Thyroid gland (tissue), 7 donors: Measurements from ENCODE around the genes KRTAP4-16, KRTAP4-9, KRTAP4-5 and HAP1.

- PRO-cap, 2 experiments, result no peak in any of the 2 experiments
- RAMPAGE, long total RNA, 5 experiments, result no peak in any of the 5 experiments
Measured at GRCh38 chr17:41059121-41059907, 600 bp downstream of the KRTAP2-3 start.

GRCh38 chr17:41102089-41102396 is at the start of gene KRTAP4-16:
Gene KRTAP4-16 (minus strand): TSS chr17:41102209.
- PRO-cap, 2 experiments, result no peak in any of the 2 experiments
- RAMPAGE, long total RNA, 5 experiments, result no peak in any of the 5 experiments

GRCh38 chr17:41105142-41105461 is at the start of gene KRTAP4-9:
Gene KRTAP4-9 (plus strand): TSS chr17:41105389.
- PRO-cap, 2 experiments, result no peak in any of the 2 experiments
- RAMPAGE, long total RNA, 5 experiments, result no peak in any of the 5 experiments

- PRO-cap, 2 experiments, result no peak in any of the 2 experiments
- RAMPAGE, long total RNA, 5 experiments, result no peak in any of the 5 experiments
Measured at GRCh38 chr17:41149700-41149961, at the start of gene KRTAP4-5. Gene KRTAP4-5 (minus strand): TSS chr17:41149825.

- PRO-cap, 2 experiments, result no peak in any of the 2 experiments
- RAMPAGE, long total RNA, 5 experiments, result no peak in any of the 5 experiments
Measured at GRCh38 chr17:41178354-41178655, 284 bp upstream of the KRTAP4-2 start.

- PRO-cap, 2 experiments, result no peak in any of the 2 experiments
- RAMPAGE, long total RNA, 5 experiments, result no peak in any of the 5 experiments
Measured at GRCh38 chr17:41308172-41308912, 767 bp downstream of the KRTAP16-1 start.

- PRO-cap, 2 experiments, result peak in 2 of 2 experiments; most common plus-strand start chr17:41497034 (in 1)
- RAMPAGE, long total RNA, 5 experiments, result no peak in any of the 5 experiments
Measured at GRCh38 chr17:41496576-41497392, 7.1 kb upstream of the KRT36 start.

GRCh38 chr17:41532766-41533347 is 4.7 kb upstream of the KRT19 start:
- PRO-cap, 2 experiments, result no peak in any of the 2 experiments
- RAMPAGE, long total RNA, 5 experiments, result no peak in any of the 5 experiments

DNA sequence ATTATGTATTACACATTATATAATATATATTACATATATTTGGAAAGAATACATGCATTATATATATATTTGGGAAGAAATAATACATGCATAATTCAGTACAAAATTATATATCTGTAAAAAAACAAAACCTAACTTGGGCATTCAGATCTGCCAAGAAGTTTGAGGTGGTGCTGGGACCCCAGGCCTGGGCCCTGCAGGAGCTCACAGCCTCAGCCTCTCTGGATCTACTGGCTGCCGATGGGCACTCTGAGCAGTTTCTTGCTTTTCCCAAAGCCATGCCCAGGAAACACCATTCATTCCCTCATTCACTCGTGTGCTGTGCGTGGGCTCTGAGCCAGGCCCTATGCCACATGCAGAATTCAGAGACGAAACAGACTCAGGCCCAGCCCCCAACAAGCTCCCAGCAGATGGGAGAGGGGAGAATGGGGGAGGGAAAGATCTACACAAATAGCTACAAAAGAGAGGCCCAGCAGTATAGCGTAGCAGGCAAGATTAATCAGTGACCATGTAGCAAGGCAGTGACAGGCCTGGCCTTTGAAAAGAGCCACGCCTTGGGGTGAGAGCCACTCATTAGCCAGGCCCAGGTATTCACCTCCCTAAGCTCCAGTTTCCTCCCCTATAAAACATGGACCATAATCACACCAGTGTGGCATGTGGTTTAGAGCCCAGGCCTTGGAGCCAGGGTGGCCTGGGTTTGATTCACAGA is 16.2 kb upstream of the KRT19 start:
- PRO-cap, 2 experiments, result no peak in any of the 2 experiments
- RAMPAGE, long total RNA, 5 experiments, result no peak in any of the 5 experiments

DNA sequence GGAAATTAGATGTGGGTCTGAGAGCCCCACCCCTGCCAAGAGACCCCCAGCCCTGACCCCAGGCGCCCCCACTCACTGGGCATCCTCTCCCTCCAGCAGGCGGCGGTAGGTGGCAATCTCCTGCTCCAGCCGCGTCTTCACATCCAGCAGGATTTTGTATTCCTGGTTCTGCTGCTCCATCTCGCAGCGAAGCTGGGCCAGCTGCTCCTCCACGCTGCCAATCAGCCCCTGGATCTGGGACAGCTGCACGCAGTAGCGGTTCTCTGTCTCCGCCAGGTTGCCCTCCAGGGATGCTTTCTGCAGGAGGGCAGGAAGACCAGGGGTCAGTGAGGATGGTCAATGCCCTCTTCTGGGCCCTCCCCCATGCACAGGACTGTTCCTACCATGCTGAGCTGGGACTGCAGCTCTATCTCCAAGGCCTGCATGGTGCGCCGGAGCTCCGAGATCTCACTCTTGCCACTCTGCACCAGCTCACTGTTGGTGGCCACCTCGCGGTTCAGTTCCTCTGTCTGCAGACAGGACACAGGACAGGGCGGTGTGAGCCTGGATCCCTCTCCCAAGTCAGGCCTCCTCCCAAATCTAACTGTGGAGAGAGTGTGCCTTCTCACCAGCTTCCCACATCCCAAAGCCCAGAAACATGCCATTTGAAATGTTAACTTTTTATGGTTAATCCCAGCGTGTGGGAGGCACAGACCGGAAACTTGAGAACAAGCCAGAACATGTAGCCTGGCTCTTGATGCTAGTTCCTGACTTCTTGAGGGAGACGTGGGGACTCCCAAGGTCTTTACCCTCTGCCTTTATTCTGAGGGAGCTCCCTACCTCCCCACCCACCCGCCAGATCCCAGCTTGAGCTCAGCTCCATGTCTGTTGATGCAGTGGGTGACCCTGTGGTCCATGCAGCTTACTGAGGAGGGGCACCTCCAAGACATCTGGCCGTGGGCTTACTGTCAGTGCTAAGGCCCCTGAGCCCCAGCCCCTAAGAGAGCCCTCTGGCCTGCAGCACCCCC is 3.5 kb downstream of the KRT17 start:
- PRO-cap, 2 experiments, result no peak in any of the 2 experiments
- RAMPAGE, long total RNA, 5 experiments, result no peak in any of the 5 experiments

DNA sequence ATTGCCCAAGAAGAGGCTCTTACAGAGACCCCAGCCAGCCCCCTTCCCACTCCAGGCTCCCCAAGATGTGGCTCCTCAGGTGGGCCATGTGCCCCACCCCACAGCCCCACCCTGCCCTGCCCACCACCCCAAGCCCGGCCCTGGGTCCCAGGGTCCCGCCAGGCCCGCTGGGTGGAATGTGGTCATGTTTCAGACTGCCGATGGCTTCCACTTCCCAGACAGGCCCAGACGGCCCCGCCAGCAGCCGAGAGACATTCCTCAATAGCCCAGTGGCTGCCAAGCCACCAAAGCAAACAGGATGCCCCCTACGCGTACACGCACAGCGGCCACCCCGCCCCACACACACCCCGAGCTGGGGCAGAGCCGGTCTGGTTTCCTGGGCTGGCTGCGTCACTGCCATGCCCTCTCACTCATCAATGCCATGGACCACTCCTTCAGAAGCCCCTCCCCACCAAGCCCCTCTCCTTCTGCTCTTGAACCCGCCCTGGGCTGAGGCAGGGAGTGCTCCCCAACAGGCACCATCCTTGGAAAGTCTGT is 1.2 kb upstream of the KRT17 start:
- PRO-cap, 2 experiments, result no peak in any of the 2 experiments
- RAMPAGE, long total RNA, 5 experiments, result no peak in any of the 5 experiments

GRCh38 chr17:41693372-41693729 is 4.7 kb downstream of the EIF1 start:
- PRO-cap, 2 experiments, result no peak in any of the 2 experiments
- RAMPAGE, long total RNA, 5 experiments, result no peak in any of the 5 experiments

DNA sequence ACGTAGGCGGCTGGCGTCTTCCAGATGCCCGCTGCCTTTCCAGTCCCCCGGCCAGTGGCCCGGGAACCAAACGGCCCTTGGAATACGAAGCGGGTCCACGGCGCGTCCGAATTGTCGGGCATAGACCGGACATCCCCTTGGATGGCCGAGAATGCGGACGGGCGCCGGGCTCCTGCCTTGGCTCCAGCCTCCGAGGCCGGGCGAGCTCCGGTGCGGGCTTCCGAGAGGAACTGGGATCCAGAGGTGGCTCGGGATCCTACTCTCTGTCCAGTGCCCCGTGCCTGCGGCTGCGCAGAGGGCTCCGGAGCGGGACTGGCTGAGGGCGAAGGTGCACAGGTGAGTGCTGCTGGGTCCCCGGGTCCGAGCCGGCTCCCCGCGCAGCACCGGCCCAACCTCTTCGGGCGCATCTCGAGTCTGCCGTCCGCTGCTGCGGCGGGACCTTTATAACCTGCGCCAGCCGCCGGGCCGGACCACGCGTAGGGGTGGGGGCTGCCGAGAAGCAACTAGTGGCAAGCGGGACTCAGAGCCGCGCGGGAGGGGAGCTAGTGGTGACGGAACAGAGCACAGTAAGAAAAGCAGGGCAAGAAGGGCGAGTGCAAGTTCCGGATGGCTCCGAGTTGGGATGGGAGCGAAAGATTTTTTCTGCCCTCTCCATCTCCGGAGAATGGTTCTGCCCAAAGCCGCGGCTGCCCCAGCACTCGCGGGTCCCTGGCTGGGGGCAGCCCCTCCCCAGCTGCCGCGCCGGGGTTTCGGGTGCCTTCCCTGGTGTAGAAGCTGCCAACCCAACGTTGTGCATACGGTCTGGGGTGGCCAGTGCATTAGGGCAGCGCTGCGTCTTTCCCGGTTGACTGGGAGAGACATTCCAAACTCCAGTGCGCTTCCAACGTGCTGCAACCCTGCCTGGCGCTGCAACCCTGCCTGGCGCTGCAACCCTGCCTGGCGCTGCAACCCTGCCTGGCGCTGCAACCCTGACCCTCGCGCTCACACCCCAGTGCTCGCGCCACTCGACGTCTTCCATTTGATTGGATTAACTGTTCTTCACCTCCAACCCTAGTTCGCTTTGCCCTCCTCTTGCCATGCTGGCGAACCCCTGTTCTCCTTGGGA is at the start of gene HAP1:
Gene HAP1, minus strand, starts transcription at position 416 of the 1,105 bp plus-strand sequence.
- PRO-cap, 2 experiments, result peak in 2 of 2 experiments; most common plus-strand start position 569 of the sequence (in 1); most common minus-strand start position 416 of the sequence (in 1)
- RAMPAGE, long total RNA, 5 experiments, result start-site peak on the minus strand in 4 of 5 experiments, centred at positions 417 to 419 of the sequence, 22 to 191 reads per replicate

- PRO-cap, 2 experiments, result peak in 2 of 2 experiments; most common plus-strand start chr17:41772398 (in 2)
- RAMPAGE, long total RNA, 5 experiments, result no peak in any of the 5 experiments
Measured at GRCh38 chr17:41771623-41772499, 14.7 kb downstream of the JUP start.

GRCh38 chr17:41774936-41775937 is 11.3 kb downstream of the JUP start:
- PRO-cap, 2 experiments, result no peak in any of the 2 experiments
- RAMPAGE, long total RNA, 5 experiments, result no peak in any of the 5 experiments

- PRO-cap, 2 experiments, result peak in 2 of 2 experiments; most common plus-strand start chr17:41778072 (in 2); most common minus-strand start chr17:41777933 (in 2)
- RAMPAGE, long total RNA, 5 experiments, result no peak in any of the 5 experiments
Measured at GRCh38 chr17:41777508-41778290, 8.8 kb downstream of the JUP start.

GRCh38 chr17:41781254-41782106 is 5.0 kb downstream of the JUP start:
- PRO-cap, 2 experiments, result no peak in any of the 2 experiments
- RAMPAGE, long total RNA, 5 experiments, result no peak in any of the 5 experiments

- PRO-cap, 2 experiments, result peak in 2 of 2 experiments; most common minus-strand start chr17:41801528 (in 1)
- RAMPAGE, long total RNA, 5 experiments, result no peak in any of the 5 experiments
Measured at GRCh38 chr17:41801395-41801891, 10.3 kb downstream of the P3H4 start.

GRCh38 chr17:41811395-41811882 is 310 bp downstream of the P3H4 start:
- PRO-cap, 2 experiments, result peak in 1 of 2 experiments; most common minus-strand start chr17:41811779 (in 1)
- RAMPAGE, long total RNA, 5 experiments, result no peak in any of the 5 experiments

DNA sequence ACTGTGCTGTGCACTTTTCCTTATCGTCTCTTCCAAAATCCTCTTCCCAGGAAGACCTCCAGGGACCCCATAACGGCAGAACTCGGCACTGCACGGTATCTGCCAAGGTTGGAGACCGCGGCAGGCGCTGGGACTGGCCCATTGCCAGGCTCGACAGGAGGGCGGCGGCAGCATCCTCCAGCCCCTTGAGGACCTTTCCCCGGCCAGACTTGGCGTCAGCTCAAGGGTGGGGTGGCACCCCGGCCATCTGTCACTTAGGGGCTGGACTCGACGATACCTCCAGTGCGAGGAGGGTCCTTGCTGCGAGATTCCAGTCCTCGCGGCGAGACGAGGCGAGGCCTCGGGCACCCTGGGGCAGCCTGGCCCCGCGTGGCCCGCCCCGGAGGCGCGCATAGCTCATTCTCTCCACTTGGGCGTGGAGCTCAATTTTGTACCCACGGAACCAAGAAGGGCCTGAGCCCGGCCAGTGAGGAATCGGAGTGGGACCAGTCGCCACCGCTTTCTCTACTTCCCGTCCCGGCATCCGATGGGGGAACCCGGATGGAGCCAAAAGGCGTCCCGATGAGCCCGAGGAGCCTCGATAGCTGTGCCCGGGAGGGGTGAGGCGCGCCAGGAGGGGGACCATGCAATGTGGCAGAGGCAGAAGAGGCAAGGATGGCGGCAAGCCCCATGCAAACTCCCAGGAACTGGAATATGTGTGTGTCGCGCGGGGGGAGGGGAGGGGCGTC is 621 bp downstream of the ACLY start:
- PRO-cap, 2 experiments, result peak in 2 of 2 experiments; most common plus-strand start position 466 of the sequence (in 2)
- RAMPAGE, long total RNA, 5 experiments, result no peak in any of the 5 experiments